Camera-type eye (tissue), 1 donor: ENCODE data around the gene RAP1B.

DNA sequence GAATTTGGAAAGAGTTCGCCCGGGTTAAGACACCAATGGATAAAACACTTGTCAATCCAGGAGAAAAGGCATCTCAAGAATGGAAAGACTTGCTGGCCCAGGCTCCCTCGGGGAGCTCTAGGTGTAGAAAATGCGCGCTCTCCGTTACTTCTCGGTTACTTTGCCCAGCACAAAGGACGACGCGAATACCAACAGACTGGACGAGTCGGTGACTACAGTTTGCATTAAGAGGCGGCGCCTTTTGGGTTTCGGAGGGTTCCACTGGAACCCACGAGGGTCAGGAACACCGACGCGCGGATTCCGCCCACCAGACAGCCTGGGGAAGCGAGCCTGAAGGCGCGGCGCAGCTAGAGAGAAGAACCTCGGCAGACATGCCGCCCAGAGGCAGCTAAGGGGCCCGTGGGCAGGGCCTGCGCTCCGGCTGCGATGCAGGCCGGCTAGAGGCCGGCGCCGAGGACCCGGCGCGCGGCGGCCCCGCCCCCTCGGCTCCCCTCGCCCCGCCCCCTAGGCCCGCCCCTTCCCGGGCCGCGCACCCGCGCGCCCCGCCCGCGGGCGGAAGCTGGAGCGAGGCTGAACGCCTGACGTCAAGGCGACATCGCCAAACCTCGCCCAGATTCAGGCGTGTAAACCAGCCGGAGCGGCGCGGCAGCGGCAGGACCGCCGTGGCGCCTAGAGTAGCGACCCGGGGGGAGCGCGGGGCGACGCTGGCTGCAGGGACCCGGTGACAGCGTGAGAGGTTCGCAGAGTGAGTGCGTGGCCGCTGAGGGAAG is at the start of gene RAP1B:
Gene RAP1B, plus strand, starts transcription at position 592 of the 770 bp plus-strand sequence.
- RAMPAGE, long total RNA = no peak

DNA sequence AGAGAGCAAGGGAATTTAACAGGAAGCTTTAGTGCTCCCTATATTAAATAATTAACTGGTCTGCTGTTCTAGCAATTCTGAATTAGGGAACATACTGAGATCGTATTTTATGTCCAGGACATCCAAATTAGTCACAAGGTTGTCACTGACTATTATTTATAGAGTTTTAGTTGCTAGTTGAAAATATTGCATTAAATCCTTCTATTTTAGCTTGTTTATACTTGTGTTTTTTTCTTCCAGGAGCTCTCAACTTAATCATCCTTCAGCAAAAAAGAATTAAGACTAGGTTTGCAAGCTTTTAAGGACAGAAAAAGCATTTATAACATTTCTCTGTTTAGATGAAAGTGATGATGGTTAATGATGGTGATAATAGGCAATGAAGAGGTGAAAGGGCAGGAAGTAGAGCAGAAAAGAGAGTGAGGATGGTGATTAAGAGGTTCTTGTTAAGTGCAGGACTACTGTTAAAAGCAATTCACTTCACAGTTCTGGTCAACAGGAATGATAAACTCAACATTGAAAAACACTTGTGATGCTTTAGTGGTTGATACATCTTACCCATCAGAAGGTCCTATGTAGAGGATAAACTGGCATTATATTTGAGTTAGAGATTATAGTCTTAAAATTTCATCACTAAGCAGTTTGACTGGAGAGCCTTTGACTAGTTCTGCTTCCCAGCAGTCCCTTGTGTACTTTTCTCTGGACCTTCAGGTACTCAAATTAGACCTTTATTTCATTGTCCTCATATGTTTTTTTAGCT is 10.7 kb downstream of the RAP1B start:
- RAMPAGE, long total RNA = no peak

DNA sequence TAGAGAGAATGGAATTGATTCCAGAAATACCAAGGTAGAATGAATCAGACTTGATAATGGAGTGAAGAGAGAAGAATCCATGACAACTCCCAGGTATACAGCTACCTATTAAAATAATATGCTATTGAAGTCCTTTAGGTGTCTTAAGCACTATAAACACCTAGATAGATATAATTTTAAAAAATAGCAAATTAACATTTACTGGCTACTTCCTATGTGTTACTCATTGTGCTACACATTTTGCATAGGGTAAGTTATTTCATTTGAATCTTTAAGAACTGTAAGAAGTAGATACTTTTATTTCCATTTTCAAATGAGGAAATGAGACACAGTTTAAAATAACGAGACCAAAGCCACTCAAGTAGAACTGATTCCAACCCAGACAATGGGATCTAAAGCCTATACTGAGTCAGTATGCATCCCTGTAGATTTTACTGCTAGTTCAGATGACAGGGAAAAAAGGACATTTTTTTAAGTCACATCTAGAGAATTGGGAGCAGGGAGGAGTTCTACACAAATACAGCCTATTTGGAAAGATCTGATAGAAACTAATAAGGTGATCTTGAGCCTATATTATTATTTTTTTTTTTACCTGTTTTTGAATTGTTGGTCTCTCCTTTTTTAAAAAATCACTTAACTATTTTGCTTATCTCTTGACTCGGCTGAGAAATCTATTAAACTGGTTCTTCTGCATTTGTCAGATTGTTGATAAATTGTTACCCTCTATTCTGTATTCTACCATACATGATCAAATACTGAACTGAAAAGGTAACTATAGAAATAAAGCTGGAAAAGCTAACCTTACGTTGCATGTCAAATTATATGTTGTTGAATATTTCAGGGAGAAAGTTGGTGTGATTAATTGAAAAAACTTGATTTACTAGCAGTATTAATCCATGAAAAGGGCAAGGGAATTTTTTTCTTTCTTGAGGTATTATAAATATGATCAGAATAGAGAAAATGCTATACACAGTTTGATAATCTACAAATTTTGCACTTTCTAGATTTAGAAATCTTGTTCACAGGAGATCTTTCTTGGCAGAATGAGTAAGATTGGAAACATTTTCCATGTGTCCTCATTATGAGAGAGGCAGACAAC is 23.7 kb downstream of the RAP1B start:
- RAMPAGE, long total RNA = no peak

DNA sequence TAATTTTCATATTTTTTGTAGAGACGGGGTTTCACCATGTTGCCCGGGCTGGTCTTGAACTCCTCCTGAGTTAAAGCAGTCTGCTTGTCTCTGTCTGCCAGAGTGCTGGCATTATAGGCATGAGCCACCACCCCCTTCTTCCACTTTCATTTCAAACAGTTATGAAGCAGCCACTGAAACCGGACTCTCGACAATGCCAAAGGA is 30.4 kb downstream of the RAP1B start:
- RAMPAGE, long total RNA = no peak

- RAMPAGE, long total RNA = no peak
Measured at GRCh38 chr12:68787133-68787849, 20.7 kb upstream of the MDM2 start.

GRCh38 chr12:68804256-68805493 is 3.3 kb upstream of the MDM2 start:
- RAMPAGE, long total RNA = no peak

DNA sequence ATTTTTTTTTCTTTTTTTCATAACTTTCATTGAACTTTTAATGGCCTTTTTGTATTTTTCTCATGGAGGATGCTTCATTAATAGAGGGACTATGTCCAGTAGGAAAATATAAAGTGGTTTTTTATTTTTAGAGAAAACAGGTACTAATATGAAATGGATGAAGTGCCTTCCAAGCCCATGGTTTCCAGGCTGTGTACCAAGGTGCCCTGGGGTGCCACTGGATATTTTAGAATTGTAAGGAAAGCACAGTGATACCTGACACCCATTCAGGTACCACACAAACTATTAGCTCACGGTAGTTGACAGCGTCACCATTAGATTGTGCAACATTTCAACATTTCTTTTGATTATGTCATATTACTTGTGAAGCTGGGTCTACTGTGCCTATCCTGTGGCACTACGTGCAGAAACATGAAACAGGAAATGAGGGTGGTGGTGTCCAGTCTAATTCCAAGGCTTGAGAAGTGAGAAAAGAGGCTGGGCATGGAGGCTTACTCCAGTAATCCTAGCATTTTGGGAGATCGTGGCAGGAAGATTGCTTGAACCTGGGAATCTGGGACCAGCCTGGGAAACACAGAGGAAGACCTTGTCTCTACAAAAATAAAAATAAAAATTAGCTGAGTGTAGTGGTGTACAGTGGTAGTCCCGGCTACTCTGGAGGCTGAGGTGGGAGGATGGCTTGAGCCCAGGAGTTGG is 75.5 kb upstream of the CPM start:
- RAMPAGE, long total RNA = no peak

DNA sequence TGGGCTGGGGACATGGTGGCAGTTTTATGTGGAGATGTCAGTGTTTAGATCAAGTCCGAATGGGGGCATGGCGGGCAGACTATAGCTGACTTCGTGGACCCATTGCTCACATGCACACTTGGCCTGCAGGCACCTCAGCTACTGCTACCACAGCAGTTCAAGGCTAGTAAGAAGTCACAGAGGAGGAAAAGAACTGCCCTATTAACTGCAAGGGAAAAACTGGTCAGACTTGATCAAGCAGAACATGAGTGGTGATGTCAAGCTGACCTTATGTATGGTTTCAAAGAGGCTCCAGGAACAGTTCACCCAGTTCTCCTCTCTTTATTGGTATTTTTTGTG is 30.2 kb upstream of the FRS2 start:
- RAMPAGE, long total RNA = no peak

GRCh38 chr12:70030940-70031501 is 206.0 kb downstream of the MYRFL start:
- RAMPAGE, long total RNA = no peak

- RAMPAGE, long total RNA = no peak
Measured at GRCh38 chr12:70367052-70367351, 912 bp downstream of the KCNMB4 start.

GRCh38 chr12:70458544-70459043 is 92.5 kb downstream of the KCNMB4 start:
- RAMPAGE, long total RNA = no peak

GRCh38 chr12:70612391-70612908 is 24.8 kb downstream of the PTPRB start:
- RAMPAGE, long total RNA = no peak

DNA sequence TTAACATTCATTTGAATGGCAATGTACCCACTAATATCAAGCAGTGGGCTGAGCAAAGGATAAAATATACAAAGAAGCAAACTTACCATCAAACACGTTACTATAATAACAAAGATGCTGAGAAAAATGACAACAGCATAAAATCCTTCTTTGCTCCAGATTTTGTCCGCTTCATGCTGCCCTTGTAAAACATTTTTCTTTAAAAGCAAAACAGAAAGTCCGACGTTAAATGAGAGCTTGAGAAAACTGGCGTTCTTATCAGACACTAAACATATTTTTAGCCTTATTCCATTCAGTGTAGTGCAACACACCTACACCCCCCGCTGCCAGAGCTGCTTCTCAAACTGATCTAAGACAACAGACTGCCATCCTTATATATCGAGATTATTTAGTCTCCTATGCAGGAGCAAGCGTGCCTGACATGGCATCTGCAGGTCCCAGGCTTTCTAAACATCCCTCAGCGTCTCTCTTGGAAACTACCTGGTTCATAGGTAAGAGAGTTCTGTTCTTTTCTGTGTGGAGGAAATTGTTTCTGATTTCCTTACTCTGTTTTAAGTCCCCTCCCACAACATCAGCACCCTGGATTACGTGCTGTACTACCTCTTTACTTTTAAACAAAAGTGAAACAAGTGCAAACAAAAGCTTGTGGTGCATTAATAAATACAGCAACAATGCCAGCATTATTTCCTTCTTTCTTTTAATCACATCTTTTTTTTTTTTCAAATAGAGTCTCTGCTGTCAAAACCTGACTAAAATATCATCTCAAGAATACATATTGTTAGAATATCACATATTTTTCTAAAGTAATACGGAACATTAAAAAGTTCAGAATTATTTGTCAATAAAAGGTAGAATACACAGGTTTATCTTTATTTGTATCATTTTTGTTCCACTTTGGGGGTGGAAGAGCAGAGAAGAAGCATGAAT is 117.1 kb upstream of the PTPRB start:
- RAMPAGE, long total RNA = no peak

DNA sequence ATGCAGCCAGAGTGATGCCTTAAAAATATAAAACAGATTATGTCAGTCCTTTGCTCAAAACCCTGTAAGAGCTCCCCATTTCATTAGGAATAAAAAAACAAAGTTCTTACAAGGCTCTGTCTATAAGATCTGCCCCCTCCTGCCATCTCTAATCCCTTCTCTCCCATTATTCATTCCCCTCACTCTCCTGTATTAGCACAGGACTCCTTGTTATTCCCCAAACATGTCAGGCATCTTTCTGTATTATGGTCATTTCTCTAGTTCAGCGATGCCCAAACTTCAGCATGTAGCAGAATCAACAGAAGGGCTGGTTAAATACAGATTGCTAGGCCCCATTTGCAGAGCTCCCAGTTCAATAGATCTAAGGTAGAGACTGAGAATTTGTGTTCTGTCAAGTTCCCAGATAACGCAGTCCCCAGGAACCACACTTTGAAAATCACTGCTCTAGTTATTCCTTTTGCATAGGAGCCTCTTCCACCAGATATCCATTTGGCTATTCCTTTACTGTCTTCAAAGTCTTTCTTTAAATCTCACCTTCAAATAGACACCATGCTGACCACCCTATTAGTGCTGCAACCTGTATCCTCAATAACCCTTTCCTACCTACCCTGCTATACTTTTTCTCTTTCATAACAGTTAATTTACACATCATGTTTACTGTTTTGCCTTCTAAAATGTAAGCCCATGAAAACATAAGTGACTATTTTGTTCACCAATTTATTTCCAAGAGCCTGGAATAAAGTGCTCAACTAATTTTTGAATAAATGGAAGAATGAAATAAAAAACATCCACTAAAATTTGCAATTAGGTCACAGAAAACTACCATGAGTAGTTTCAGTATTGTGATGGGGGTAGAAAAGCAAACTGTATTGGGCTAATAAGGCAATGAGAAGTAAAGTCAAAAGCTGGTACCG is 12.6 kb downstream of the ZFC3H1 start:
- RAMPAGE, long total RNA = no peak

DNA sequence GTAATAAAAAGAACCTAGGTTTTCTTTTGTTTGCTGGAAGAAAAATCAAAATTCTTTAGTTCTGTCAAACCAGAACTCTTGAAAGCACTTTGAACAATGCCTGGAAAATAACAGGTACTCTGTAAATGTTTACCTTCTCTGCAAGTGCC is 892 bp downstream of the THAP2 start:
- RAMPAGE, long total RNA = no peak

- RAMPAGE, long total RNA = no peak
Measured at GRCh38 chr12:71694214-71695006, 8.5 kb downstream of the TMEM19 start.

GRCh38 chr12:71755973-71756132 is 1.2 kb downstream of the RAB21 start:
- RAMPAGE, long total RNA = no peak

DNA sequence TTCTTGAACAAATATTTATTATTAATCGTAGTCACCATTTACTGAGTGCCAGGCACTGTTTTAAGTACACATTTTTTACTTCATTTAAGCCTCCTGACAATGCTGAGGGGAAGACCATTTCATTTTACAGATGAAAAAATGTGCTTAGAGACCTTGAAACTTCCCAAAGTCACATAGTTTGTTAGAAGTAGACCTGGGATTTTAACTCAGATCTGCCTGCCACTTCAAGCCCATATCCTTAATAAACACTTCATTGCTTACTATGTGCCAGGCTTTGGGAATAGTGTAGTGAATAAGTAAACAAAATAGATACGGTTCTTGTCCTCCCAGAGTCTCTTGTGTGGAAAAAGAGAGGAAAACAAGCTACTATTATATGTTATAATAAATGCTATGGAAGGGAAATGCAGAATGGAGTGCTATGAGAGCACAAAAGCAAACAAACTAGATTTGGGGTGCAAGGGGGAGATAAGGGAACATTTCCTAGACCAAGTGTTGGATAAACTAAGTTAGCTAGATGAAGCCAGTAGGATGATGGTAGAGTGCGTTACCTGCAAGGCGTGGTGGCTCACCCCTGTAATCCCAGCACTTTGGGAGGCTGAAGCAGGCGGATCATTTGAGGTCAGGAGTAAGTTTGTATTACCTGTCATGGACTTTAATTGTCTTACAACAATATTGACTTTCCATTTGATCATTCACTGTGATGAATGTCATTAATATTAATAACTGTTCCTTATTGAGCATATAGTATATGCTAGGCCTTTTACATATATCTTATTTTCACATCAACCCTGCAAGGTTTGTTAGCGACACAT is 23.9 kb downstream of the RAB21 start:
- RAMPAGE, long total RNA = no peak

- RAMPAGE, long total RNA = no peak
Measured at GRCh38 chr12:71787723-71788634, 33.3 kb downstream of the RAB21 start.

DNA sequence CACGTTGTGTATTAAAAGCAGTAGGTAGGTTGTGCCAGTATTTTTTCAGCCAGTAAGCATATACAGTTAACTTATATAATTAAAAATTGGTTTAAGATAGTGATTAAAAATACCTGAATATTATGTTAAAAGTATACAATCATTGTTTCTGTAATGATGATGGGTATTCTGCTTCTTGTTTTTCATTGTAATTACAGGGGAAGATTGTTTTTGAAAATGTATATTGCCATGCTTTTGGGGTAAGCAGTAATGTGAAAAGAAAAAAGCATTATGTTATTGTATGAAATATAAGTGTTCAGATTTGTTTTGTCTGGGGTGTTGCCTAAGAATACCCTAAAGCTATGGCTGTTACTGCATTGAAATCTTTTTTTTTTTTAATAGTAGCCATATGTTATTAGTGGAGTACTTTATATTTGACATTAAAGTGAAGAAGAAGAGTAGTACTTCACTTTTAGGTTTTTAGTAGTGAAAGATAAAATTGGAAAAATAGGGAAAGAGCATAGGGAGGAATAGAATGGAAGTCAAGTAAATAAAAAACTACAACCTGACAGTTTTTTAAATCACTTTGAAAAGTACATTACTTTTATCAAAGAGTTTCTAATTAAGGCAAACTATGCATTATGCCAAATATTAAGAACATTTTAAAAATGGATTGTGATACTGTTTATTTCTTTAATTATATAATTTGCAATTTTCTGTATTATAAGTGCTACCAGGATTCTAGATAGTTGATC is 34.1 kb downstream of the RAB21 start:
- RAMPAGE, long total RNA = no peak